Sciatic nerve (tissue), 1 donor: ENCODE results near the genes ZNF112, APOC4 and POLR1G.

GRCh38 chr19:44106572-44107106 lies 6.6 kb upstream of the ZNF225 start:
- PRO-cap = no peak

DNA sequence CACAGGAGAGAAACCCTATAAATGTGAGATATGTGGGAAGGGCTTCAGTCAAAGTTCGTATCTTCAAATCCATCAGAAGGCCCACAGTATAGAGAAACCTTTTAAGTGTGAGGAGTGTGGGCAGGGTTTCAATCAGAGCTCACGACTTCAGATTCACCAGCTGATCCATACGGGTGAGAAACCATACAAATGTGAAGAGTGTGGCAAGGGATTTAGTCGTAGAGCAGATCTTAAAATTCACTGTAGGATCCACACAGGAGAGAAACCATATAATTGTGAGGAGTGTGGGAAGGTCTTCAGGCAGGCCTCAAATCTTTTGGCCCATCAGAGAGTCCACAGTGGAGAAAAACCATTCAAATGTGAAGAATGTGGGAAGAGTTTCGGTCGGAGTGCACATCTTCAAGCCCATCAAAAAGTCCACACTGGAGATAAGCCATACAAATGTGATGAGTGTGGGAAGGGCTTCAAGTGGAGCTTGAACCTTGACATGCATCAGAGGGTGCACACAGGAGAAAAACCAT lies 12.0 kb downstream of the ZNF226 start:
- PRO-cap = no peak

DNA sequence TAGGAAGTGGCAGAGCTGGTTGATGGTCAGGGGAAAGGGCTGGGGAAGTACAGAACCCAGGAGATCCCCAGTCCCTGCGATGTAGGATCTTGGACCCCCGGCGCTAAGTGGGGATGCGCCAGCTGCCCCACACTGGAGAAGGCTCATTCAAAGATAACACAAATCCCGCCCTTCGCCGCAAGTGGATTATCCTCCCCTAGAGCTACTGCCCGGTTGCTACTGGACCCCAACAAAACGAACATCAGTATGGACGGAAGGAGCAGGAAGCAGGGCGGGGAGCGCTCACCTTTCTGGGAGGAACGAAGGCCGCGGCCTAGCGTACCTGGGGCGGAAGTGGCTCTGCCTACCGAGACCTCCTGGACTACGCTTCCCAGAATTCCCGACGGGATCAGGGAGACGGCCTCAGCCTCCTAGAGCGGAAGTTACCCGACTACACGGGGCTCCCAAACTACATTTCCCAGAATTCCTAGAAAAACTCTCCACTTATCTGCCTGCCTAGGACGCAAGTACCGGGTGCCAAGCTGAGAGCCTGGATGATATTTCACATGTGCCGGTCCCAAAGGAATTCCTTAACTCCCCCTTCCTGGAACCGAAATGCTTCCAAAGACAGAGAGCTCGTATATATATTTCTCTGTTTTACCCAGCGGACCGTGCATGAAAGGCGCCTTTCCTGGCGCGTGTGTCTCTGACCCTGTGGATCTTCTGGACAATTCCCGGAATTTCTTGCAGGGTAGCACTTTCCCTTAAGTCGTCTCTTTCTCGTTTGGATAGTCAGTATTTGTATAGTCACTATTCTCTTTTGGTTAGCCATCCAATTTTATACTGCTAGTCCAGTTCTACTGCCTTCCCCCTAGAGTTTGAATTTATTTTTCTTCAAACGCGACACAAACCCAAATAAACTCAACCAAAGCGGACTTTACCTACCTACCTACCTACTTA lies at the start of gene ZNF112:
ZNF112 (minus strand) TSS at position 341 of the 939 bp plus-strand sequence.
- PRO-cap = bidirectional peak, plus-strand start at position 482 of the sequence, minus-strand start at position 341 of the sequence

DNA sequence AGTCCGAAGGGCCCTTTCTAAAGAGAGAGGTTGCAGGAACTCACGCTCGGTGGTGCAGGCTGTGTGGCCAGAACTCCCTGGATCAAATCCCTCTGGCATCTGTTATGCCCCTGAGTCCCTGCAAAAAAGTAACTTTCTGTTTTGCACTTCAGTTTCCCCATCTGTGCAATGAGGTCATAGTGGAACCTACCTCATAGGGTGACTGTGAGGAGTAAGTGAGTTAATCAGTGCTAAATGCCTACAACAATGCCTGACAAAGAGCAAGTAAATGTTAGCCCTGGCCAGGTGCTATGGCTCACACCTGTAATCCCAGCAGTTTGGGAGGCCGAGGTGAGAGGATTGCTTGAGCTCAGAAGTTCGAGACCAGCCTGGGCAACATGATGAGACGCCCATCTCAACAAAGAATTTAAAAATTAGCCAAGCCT lies 7.4 kb downstream of the IGSF23 start:
- PRO-cap = no peak

GRCh38 chr19:44647095-44647620 lies 3.4 kb downstream of the PVR start:
- PRO-cap = no peak

DNA sequence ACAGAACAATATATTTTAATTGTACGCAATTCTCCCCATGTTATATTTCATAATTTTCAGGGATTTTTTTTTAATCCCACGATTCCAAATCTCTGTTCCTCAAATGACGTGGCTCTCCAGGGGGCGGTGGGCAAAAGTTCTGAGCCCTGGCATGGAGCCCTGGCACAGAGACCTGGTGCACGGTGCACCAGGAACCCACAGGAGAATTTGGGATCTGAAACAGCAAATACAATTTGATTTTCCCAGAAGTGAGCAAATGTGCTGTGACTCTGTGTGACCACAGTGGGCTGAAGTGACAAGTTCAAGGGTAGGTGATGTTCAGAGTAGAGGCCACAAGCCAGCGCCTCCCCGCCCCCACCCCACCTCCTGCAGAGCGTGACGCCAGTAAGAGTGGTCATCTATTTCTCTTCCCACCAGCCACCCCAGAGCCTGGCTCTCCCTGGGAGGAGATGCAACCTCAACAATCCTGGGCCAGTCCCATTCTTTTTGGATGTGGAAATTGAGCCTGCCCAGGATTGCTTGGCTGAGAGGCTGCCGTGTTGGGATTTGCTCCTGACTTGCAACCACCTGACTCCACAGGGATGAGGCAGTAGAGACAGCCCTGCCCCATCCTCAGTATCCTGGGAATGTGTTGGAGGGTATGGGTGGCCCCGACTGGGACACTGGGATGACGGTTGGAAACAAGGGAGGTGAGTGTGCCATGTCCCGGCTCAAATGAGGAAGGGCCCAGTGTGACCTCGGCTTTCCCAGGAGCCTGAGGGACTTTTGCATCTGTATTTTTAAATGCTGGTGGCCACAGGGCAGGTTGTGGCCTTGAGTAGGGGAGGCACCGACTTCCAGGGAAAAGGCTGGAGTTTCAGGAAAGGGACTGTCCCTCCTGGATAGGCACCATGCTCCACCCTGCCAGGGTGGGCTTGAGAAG lies 11.1 kb upstream of the BCL3 start:
- PRO-cap = no peak

GRCh38 chr19:44738583-44739450 lies 9.7 kb upstream of the BCL3 start:
- PRO-cap = no peak

DNA sequence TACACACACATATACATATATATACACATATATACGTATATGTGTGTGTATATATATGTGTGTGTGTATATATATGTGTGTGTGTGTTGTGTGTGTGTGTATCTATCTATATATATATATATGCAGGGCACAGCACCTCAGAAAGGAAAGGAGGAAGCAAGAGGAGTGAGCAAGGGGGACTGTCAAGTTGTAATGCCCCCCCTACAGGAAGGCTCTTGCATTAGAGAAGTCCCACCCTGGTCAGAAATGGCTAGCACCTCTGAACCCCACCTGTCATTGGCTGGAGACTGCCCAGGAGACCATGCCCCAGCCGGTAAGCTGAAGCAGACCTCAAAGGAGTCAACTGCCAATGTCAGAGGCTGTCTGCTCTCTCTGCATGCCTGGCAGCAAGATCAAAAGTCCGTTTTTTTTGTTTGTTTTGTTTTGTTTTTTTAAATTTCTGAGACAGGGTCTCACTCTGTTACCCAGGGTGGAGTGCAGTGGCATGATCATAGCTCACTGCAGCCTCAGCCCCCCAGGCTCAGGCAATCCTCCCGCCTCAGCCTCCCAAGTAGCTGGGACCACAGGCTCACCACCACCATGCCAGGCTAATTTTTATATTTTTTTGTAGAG lies 8.2 kb upstream of the BCL3 start:
- PRO-cap = no peak

- PRO-cap = bidirectional peak, plus-strand start at chr19:44753710, minus-strand start at chr19:44753390
Measured at GRCh38 chr19:44753106-44753803, 4.7 kb downstream of the BCL3 start.

DNA sequence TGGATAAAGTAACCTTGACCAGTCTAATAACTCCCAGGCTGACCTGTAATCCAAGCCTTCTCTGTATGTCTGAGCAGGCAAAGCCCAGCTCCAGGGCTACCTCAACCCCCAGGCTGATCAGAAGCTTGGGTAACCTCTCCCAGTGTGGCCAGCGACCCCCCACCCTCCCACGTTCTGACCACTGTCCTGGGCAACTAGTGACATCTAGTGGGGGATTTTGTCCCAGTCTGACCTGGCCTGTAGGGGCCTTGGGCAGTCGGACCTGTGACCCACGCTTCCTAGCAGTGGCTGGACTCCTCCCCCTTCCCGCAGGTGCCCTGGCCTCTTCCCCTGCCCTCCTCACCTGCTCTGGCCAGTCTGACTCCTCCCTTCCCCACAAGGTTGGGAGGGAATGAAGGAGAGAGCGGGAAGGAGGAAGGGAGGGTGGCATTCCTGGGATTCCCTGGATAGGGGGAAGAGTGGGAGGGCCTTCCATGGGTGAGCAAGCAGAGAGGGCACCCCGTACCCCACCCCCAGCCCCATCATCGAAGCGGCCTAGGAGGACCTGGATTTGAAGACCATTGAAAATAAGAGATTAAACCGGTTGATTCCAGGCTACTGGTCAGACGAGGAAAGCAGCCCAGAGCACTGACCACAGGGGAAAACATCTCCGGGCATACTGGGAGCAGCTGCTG lies 848 bp upstream of the BCAM start:
- PRO-cap = bidirectional peak, plus-strand start at position 604 of the sequence, minus-strand start at position 286 of the sequence

DNA sequence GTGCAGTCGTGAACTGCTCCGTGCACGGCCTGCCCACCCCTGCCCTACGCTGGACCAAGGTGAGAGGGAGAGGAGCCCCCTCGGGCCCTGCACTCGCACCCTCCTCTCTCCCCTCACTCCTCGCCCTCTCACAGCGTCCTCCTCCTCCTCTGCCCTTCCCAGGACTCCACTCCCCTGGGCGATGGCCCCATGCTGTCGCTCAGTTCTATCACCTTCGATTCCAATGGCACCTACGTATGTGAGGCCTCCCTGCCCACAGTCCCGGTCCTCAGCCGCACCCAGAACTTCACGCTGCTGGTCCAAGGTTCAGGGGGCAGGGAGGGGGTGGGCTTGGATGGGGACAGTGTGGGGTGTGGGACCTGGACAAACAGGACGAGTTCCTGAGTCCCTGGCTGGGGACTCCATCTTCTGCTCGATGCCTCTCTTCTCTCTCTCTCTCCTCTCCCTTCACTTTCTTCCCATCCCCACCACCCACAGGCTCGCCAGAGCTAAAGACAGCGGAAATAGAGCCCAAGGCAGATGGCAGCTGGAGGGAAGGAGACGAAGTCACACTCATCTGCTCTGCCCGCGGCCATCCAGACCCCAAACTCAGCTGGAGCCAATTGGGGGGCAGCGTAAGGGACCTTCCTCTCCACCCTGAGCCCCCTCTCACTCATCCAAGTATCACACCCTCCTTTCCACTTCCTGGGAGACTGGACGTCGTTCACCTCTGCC lies 9.8 kb downstream of the BCAM start:
- PRO-cap = no peak

DNA sequence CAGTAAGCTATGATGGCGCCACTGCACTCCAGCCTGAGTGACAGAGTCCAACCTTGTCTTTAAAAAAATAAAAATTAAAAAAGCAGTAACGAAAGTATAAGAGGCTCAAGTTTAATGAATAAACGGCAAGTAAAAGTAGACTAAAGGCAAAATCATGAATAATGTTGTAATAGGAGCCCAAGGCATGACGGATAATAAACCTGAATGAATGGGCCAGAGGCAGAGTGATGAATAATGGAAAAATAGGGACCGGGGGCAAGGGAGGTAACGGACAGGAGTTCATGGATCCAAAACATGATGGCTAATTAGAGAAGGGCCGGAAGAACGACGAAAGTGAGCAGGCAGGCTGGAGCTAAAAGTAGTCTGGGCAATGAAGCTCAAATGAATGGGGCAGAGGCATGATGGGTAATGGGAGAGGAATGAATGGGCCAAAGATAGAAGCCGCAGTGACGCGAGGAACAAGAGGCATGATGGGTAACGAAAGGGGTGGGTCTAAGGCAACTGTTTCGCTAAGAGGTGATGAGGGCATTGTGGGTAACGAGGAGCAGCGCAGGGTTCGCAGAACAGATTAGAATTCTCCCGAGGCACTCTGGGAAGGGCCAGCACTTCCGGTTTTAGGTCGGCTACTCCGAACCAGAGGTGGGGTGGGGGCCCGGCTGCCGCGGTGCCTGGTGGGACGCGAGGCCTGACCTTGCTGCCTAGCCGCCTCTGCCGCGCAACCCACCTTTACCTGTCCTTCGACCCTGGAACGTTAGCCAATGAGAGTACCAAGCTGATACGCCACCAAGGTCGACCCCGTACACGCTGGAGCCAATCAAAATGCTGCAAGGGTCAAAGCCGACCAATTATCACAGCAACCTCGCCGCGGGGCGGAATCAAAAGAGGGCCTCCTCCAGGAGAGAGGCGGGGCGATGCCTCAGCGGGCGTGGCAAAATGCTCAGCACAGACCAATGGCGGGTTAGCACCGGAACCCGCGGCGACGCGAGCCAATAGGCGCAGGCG lies 714 bp upstream of the TOMM40 start:
- PRO-cap = bidirectional peak, plus-strand start at position 531 of the sequence, minus-strand start at position 354 of the sequence; bidirectional peak, plus-strand start at position 733 of the sequence, minus-strand start at position 728 of the sequence; bidirectional peak, plus-strand start outside the sequence, minus-strand start at position 876 of the sequence

- PRO-cap = no peak
Measured at GRCh38 chr19:44942006-44942596, at the start of gene APOC4. APOC4 (plus strand) TSS chr19:44942237.

DNA sequence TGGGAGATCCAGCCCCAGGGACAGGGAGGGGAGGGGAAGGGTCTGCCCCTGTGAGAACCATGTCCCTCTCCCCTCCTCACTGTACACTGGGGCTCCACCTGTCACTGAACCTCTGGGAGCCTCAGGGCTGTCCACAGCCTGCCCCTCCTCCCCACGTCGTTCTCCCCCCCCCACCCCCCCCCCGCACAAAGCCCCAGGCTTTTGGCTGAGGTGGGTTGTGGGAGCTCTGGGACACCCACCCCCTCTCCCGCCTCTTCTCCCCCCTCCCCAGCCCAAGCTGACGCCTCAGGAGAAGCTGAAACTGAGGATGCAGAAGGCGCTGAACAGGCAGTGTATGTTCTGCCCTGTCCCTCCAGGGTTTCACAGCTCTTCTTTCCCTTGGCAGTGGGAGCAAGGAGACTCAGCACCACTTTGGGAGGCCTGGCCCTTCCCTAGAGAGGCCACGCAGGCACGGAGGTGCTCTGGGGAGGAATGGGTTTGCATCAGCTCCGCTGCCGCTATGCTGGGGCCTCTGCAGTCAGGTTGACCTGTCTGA lies 8.1 kb downstream of the ZNF296 start:
- PRO-cap = no peak

GRCh38 chr19:45074772-45075050 lies 1.6 kb downstream of the ZNF296 start:
- PRO-cap = no peak

GRCh38 chr19:45075086-45075482 lies 1.2 kb downstream of the ZNF296 start:
- PRO-cap = bidirectional peak, plus-strand start at chr19:45075711, minus-strand start at chr19:45075392

- PRO-cap = no peak
Measured at GRCh38 chr19:45077318-45077692, 1.0 kb upstream of the ZNF296 start.

DNA sequence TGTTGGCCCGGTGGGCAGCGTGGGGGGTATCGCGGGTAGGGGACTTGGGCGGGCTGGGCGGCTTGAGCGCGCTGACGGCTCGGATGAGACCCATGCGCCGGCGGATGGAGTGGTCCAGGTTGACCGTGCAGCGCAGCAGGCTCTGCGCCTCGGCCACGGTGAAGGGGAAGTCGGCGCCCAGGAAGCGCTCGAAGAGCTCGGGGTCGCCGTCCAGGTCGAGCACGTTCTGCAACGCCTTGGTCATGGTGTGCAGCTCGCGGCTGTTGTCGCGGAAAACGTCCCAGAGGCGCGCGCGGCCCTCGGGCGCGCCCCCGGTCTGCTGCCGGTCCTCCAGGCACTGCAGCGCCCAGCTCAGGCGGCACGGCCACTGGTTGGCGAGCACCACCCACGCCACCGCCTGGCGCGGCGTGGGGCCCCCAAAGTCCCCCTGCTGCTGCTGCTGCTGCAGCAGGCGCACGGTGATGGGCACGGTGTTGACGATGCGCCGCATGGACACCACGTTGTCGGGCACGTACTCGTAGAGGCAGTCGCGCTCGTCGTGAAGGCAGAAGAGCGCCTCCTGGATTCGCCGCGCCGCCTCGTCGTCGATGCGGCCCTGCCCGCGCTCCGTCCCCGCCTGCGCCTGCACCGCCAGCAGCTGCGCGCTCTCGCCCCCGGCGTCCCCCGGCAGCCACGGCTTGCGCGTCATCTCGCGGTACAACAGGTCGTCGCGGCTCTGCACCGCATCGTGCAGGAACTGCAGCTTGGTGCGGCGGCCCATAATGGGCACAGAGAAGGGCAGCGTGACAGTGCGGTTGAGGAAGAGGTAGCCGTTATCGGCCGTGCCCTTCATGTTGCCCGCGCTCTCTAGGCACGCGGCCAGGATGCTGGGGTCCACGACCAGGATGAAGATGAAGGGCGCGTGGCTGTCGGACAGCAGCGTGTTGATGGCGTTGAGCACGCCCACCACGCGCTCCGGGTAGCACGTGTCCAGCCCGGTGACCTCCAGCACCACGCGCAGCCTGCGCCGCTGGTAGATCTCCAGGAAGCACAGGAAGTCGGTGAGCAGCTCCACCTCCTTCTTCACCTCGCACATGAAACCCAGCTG lies 8.4 kb downstream of the NKPD1 start:
- PRO-cap = no peak

DNA sequence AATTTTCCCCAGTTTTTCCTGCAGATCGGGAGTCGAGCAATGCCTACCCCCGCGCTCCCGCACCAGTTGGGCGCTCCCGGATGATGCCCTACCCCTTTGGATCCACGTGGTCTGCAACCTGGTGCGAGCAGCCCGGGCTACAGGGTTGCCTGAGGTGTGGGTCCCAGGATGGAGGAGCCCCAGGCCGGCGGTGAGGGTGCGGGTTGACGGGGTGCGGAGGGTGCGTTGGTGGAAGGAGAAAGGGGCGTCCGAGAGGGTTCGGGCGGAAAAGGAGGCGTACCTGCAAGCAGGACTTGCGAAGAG lies at the start of gene POLR1G:
POLR1G (plus strand) TSS at position 116 of the 303 bp plus-strand sequence.
- PRO-cap = bidirectional peak, plus-strand start at position 116 of the sequence, minus-strand start outside the sequence

DNA sequence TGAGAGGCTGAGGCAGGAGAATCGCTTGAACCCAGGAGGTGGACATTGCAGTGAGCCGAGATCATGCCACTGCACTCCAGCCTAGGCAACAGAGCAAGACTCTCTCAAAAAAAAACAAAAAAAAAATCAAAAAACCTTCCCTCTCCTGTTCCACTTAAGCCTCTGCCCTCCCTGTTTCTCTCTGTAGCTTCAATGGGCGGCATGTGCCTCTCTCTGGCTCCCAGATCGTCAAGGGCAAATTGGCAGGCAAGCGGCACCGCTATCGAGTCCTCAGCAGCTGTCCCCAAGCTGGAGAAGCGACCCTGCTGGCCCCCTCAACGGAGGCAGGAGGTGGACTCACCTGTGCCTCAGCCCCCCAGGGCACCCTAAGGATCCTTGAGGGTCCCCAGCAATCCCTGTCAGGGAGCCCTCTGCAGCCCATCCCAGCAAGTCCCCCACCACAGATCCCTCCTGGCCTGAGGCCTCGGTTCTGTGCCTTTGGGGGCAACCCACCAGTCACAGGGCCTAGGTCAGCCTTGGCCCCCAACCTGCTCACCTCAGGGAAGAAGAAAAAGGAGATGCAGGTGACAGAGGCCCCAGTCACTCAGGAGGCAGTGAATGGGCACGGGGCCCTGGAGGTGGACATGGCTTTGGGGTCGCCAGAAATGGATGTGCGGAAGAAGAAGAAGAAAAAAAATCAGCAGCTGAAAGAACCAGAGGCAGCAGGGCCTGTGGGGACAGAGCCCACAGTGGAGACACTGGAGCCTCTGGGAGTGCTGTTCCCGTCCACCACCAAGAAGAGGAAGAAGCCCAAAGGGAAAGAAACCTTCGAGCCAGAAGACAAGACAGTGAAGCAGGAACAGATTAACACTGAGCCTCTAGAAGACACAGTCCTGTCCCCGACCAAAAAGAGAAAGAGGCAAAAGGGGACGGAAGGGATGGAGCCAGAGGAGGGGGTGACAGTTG lies 1.8 kb downstream of the POLR1G start:
- PRO-cap = no peak